Right lobe of liver (tissue), 4 donors: ENCODE measurements around a stretch of chrX.

GRCh38 chrX:38054080-38054442, 47.7 kb downstream of the SYTL5 start:
- PRO-cap, 4 experiments = no peak in any of the 4 experiments
- RAMPAGE, long total RNA, 2 experiments = no peak in any of the 2 experiments

DNA sequence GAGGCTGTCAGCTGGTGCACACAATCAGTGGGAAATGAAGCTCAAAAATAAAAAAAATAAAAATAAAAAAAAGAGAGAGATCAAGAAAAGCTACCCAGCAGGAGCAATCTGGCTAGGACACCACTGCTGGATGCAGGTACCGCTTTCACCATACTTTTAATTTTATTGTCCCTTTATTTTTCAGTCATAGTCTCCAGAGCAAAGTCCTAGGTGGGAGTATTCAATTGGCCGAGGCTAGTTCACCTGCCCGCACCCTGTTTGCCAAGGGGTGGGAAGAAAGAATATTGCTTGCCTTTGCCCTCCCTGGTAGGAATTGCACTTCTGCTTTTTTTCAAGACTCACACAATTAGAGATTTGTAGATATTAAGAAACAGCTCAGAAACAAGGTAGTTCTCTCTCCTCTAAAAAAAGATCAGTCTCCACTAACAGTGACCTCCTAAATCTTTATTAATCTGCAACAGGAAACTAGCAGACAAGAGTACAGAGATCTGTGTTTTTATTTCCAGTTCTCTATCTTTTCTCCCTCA, 9.2 kb upstream of the RPGR start:
- PRO-cap, 4 experiments = peak in 1 of 4 experiments; most common minus-strand start position 152 of the sequence (in 1)
- RAMPAGE, long total RNA, 2 experiments = no peak in any of the 2 experiments

DNA sequence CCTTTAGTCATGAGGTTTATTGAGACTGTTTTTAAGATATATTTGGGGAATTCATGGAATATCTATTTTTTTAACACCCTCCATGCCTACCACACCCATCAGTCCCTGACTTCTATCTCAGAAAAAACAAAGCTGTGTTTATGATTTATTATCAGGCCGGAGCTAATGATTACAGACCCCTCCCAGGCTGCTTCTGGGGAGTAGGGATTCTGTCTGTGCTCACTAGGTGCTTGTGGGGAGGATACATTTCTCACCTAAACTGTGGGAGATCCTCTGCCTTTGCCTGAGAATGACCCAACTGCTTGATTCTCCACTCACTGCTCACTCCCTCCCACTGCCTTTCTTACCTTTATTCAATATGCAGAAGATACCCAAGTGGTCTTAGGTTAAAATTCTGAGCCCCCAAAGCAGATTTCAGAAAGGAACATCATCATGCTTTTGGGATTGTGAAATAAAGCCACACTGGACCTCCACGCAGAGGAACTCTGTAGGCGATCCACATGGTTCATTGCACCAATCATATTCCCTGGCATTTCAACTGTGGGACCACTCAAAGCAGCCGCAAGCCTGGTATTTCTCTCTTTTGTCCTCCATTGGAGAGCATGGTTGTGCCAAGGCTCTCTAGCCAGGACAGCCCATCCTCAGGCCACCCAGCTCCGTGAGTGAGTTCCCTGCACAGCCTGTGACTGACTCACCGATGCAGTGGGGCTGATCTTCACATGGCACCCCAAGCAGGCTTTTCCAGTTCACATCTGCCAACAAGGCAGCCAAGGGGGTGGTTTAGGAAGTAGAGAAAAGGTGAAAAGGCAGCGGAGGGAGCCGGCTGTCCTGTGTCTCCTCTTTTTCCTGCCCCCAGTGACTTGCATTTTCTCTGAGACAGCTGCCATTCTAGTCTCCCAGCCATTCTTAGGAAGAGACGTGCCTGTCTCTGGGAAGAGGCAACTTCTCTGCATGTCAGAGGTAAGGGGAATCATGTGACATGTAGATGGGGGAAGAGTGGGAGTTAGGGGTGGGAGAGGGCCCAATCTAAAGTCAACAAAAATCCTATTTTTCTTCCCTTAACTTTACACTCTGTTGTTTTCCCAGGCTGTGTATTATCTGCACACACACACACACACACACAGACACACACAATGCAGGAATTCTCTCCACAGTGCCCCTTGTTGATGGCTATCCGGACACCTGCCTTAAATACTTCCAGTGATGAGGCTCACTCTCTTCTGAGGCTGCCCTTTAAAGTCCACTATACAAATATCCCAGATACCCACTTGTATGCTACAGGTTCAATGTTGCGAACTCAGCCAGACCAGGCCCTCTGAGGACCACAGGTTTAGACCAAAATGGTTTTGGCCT, 69.1 kb downstream of the MID1IP1 start:
- PRO-cap, 4 experiments = no peak in any of the 4 experiments
- RAMPAGE, long total RNA, 2 experiments = no peak in any of the 2 experiments

- PRO-cap, 4 experiments = no peak in any of the 4 experiments
- RAMPAGE, long total RNA, 2 experiments = no peak in any of the 2 experiments
These were observed 617.9 kb downstream of the MID1IP1 start for GRCh38 chrX:39419204-39419557.

GRCh38 chrX:39771789-39773030, 325.5 kb downstream of the BCOR start:
- PRO-cap, 4 experiments = no peak in any of the 4 experiments
- RAMPAGE, long total RNA, 2 experiments = no peak in any of the 2 experiments

- PRO-cap, 4 experiments = no peak in any of the 4 experiments
- RAMPAGE, long total RNA, 2 experiments = no peak in any of the 2 experiments
These were observed 286.4 kb downstream of the BCOR start for GRCh38 chrX:39811344-39811729.

- PRO-cap, 4 experiments = peak in 1 of 4 experiments; most common plus-strand start chrX:39830711 (in 1); most common minus-strand start chrX:39830669 (in 1)
- RAMPAGE, long total RNA, 2 experiments = no peak in any of the 2 experiments
These were observed 267.3 kb downstream of the BCOR start for GRCh38 chrX:39830381-39830870.

DNA sequence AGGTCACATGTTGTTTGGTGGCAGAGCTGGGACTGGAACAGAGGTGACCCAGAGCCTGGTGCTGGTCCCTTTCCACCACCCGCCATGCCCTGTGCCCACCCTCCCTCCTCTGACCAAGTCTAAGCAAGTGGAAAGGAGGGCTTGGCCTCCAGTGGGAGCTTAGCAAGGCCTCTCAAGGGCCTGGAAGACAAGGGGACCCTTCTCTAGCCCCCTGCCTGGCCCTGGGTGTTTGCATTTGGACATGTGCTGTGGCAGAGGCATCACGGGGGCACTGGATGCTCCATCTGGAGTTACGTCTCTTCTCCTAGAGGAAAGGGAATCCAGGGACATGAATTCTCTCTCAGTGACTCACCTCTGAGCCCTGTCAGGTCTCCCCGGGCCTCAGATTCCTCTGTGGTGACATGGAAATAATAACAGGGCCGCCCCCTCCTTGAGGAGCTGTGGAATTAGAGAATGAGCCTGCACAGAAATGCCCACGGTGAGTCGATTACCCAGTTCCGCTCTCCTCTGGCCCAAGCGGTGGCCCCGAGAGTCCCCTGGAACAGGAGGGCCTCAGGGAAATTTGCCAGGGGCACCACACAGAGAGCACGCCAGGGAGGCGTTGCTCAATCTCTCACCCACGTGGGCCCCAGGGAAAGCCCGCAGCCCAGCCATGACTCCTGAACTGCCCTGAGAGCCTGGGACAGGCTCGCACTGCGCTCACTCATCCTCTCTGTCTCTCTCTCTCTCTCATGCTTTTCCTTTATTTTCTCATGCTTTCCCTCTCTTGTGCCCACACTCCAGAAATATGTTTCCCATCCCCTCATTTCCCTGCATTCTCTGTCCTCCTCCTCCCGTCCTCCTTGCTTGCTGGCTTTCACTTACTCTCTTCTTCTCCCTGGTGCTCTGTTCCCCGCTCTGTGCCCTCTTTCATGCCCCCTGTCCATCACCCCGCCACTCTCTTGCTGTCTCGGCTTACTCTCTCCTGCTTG, 189.5 kb downstream of the BCOR start:
- PRO-cap, 4 experiments = peak in 4 of 4 experiments; most common plus-strand start position 662 of the sequence (in 4); most common minus-strand start position 489 of the sequence (in 1)
- RAMPAGE, long total RNA, 2 experiments = no peak in any of the 2 experiments

- PRO-cap, 4 experiments = no peak in any of the 4 experiments
- RAMPAGE, long total RNA, 2 experiments = start-site peak on the minus strand in 1 of 2 experiments, at chrX:40064391-40064534 at its widest, 19 reads per replicate
These were observed 33.4 kb downstream of the BCOR start for GRCh38 chrX:40064243-40064922.

GRCh38 chrX:40085703-40086578, 11.8 kb downstream of the BCOR start:
- PRO-cap, 4 experiments = no peak in any of the 4 experiments
- RAMPAGE, long total RNA, 2 experiments = no peak in any of the 2 experiments

DNA sequence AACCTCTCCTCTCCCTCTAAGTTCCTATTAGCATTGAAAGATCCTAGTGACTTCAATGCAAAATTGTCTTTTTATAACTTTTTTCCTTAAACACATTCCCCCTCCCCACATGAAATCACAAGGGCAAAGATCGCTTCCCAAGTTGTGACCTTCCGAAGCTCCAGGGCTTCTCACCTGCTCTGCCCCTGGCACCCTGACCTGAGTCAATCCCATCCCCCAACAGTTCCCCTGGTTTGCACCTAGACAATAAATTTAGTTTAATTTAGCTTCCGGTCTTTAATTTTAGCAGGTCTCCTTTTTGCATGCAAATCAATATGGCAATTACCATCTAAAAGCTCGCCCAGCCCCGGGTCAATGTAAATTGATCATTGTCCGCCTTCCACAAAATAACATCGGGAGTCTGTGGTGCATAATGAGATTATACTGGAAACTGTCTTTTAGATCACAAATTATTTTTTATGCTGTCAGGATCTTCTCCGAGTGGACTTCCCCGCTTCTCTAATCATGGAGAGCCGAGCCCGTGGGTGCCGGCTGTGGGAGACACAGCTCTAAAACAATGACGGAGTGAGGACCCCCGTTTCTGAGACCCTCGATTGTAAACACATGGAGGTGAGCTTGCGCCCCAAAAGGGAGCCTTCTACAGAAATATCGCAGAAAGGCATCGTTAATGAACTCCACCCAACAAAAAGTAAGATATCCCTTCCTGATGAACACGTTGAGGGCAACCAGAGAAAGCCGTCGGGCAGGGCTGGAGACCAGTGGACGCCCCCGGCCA, 6.7 kb downstream of the BCOR start:
- PRO-cap, 4 experiments = no peak in any of the 4 experiments
- RAMPAGE, long total RNA, 2 experiments = no peak in any of the 2 experiments

- PRO-cap, 4 experiments = peak in 4 of 4 experiments; most common plus-strand start chrX:40153993 (in 3); most common minus-strand start chrX:40154433 (in 4)
- RAMPAGE, long total RNA, 2 experiments = no peak in any of the 2 experiments
These were observed 56.3 kb upstream of the BCOR start for GRCh38 chrX:40153893-40154647.

- PRO-cap, 4 experiments = peak in 4 of 4 experiments; most common plus-strand start chrX:40155284 (in 4); most common minus-strand start chrX:40155142 (in 2)
- RAMPAGE, long total RNA, 2 experiments = no peak in any of the 2 experiments
These were observed 57.2 kb upstream of the BCOR start for GRCh38 chrX:40154648-40155616.

- PRO-cap, 4 experiments = no peak in any of the 4 experiments
- RAMPAGE, long total RNA, 2 experiments = no peak in any of the 2 experiments
These were observed 58.3 kb upstream of the BCOR start for GRCh38 chrX:40156180-40156417.

DNA sequence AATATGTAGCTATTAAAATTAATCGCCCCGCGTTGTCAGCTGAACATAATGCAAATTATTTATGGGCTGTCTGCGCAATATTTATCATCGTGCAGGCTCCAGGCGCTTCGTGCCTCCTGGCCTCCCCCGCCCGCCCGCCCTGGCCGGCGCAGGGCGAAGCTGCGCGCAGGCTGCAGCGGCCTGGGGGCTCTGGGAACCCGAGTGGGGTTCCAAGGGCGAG, 70.9 kb upstream of the BCOR start:
- PRO-cap, 4 experiments = no peak in any of the 4 experiments
- RAMPAGE, long total RNA, 2 experiments = no peak in any of the 2 experiments

DNA sequence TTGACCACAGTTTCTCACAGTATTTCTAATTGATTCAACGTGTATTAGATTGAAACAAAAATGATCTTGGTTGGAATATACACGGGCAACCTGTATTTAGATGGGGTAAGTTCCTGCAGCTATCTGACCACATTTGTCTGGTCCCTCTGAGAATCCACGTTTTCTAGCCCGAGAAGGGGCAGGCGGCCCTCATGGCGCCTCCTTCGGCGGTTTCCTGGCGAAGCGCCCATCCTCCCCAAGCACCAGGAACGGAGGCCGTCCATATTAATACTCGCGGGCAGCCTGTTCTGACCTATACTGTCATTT, 77.0 kb upstream of the BCOR start:
- PRO-cap, 4 experiments = no peak in any of the 4 experiments
- RAMPAGE, long total RNA, 2 experiments = no peak in any of the 2 experiments

DNA sequence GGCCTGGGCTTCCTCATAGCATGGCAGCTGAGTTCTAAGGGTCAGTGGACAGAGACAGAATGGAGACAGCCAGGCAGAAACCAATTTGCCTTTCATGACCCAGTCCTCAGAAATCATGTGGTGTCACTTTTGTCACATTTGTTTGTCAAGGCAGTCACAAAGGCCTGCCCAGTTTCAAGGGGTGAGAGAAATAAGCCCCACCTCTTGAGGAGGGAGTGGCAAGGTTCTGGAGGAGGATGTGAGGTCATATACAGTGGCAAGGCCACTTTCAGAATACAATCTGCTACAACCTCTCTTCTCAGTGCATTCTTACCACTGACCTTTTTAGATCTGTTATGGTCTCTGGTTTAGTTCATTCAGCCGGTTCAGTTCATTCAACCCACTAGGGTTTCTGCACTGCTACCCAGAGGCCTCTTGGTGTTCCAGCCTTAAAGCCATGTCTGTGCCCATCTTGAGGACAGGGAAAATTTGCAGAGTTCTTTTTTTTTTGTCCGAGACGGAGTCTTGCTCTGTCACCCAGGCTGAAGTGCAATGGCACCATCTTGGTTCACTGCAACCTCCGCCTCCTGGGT, 103.8 kb upstream of the BCOR start:
- PRO-cap, 4 experiments = no peak in any of the 4 experiments
- RAMPAGE, long total RNA, 2 experiments = no peak in any of the 2 experiments

DNA sequence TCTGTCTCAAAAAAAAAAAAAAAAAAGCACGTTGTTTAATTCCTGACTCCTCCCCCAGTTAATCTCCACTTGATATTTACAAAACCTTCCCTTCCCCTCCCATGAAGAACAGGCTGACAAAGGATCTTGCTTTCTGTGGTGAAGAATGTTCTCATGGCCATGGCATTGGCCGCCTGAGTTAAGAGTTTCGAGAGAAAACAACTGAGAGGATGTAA, 168.2 kb upstream of the BCOR start:
- PRO-cap, 4 experiments = peak in 1 of 4 experiments; most common plus-strand start position 102 of the sequence (in 1)
- RAMPAGE, long total RNA, 2 experiments = no peak in any of the 2 experiments

DNA sequence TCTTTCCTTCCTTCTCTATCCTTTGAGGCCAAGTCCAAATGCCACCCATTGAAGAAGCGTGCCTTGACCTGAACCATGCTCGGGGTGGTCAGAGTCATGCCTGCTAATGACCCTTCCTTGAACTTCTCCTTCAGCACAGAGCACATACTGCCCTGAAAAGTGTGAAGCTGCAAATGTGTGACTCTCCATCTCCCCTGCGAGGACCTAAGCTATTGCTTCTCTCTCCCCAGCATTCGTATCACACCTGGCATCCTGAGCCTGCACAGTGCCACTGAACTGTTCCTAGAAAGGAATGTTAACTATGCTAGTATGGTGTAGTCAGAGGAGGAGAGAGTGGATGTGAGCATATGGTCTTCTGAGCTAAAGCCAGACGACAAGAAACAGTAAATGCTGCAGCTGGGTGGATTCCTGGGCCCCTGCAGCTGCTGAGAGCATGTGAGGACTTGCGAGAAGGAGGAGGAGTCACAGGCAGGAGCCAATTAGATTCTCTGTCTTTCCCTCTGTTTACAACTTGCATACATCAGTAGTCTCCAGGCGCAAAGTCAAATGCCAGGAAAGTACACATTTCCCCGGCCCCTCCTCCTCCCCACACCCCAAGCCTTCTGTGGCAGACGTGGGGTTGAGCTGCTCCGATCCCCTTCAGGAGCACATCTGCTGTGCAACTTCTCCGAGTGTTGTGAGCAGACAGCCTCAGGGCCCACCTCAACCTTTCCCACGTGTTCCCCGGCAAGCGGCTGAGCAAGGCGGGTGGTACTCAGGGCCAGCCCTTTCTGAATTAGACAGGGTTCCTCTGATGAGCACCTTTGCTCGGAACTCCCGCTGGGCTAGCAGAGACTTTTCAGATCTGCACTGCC, 108.8 kb upstream of the ATP6AP2 start:
- PRO-cap, 4 experiments = no peak in any of the 4 experiments
- RAMPAGE, long total RNA, 2 experiments = no peak in any of the 2 experiments

DNA sequence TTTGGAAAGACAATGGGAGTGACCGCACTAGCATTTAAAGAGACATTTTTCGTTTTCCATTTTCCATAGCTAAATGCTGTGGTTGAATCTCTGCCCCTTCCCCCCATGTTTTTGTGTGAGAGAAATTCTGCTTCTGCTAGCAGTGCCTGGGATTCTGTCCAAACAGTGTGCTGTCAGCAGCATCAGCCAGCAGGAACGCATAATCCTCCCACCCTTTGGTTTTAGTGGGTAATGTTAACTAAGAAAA, 110.2 kb upstream of the MED14 start:
- PRO-cap, 4 experiments = no peak in any of the 4 experiments
- RAMPAGE, long total RNA, 2 experiments = no peak in any of the 2 experiments